HT1080 (cell line): ENCODE measurements around the genes WARS1 and DLK1.

DNA sequence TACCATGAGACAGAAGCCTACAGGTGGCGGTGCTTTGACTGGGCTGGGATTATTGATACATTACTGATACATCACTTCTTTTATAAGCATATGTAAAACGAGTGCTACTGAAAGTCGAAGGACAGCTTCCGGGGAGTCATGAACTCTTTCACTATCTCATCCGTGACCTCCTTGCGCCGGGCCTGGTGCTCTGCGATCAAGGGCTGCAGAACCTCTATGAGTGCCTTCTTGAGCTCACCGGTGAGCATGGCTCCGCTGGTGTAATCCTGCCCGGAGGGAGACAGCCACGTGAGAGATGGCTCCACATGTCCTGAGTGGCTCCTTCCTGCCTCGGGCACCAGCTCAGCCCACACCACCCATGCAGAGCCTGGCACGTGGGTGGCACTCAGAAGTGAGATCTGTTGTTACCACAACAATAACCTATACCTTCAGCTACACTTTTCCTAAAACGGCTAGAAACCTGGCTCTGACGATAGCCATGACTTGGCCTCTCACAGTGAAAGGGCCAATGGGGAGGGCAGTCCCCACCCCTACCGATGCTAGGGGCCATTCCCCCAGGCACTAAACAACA, 11.7 kb downstream of the SLC25A47 start:
RAMPAGE:
- cytosol, long total RNA, result no peak
- long total RNA, result no peak
- nucleus, long total RNA, result no peak

DNA sequence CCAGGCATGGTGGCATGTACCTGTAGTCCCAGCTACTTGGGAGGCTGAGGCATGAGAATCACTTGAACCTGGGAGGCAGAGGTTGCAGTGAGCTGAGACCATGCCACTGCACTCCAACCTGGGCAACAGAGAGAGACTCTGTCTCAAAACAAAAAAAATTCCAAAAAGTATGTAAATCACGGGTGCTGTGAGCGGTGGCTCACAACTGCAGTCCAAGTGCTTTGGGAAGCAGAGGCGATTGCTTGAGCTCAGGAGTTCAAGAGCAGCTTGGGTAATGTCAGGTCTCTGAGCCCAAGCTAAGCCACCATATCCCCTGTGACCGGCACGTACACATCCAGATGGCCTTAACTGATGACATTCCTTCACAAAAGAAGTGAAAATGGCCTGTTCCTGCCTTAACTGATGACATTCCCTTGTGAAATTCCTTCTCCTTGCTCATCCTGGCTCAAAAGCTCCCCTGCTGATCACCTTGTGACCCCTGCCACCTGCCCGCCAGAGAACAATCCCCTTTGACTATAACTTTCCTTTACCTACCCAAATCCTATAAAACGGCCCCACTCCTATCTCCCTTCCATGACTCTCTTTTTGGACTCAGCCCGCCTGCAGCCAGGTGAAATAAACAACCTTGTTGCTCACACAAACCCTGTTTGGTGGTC, 3.4 kb downstream of the WARS1 start:
RAMPAGE:
- cytosol, long total RNA, result no peak
- long total RNA, result no peak
- nucleus, long total RNA, result no peak

RAMPAGE:
- cytosol, long total RNA, result no peak
- long total RNA, result start-site peak on the minus strand at chr14:100375444-100375501, 23 reads
- nucleus, long total RNA, result start-site peak on the minus strand at chr14:100375443-100375630, 130 and 34 reads in 2 replicates
Observed at GRCh38 chr14:100374885-100375887, at the start of gene WARS1. TSS of gene WARS1 (minus strand) at chr14:100375347.

DNA sequence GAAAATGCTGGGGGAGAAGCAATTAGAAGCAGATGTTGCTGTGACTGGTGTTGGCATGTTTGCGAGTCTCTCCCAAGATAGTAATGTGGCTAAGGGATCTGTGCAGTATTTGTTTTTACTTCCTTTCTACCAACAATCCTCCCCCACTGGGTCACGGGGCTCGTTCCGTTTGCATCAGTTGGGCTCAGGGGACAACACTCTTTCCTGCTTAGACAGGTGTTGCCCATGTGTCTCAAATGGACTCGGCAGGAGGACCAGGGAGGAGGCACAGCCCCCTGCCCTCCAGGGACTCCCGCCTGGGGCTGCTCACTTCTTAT, 100.9 kb downstream of the BEGAIN start:
RAMPAGE:
- cytosol, long total RNA, result no peak
- long total RNA, result no peak
- nucleus, long total RNA, result no peak

DNA sequence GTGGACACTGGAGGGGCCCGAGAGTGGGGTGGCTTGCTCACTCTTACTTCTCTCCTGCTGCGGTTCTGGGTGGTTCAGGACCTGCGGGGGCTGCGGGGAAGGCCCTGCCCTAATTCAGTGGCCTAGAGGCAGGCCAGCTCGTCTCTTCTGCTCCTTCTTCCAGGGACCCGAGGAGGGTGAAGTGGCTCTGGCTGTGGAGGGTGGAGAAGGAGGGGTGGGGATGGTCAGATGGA, 87.1 kb downstream of the BEGAIN start:
RAMPAGE:
- cytosol, long total RNA, result no peak
- long total RNA, result no peak
- nucleus, long total RNA, result no peak

DNA sequence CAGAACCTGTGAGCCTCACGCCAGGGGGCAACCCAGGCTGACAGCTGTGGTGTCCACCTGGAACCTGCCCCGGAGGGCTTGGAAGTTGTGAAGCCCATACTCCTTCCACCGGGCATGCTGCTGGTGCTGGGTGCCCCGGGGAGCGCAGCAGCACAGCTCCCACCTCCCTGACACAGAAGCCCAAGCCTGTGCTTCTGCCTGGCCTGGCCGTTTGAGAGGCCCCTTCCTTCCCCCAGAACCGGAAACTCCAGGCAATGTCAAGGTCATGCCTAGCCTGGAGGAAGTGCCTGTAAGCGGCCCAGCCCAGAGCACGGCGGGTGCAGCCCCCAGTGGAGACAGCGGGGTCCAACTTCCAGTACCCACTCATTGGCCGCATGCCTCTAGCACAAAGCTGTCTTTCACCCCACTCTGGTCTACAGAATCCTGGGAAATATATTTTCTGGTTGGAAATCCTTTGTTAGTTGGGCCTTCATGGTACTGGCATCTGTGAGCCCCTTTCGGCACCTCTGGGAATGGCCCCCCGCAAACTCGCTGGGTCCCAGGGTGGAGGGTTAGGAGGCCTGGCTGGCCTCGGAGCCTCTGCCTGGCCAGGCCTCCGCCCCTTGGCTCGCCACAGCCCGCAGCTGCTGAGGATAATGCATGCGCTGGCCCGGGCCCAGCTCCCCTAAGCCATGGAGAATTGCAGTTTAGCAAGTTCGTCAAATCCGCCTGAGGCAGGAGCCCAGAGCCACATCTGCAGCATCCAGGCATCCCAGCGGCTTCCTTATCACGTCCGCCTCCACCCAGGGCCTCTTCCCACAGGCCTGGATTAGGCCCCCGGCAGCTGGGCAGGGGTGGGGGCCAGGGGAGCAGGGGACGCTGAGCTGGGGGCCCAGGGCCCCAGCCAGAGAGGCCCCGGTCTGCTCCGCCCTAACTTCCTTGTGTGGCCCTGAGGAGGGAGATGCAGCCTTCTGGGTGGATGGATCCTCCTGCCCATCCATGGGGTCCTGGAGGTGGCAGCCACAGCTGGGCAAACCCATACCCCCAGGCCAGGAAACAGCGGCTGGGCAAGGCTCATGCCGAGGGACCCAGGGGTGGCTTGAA, 48.9 kb upstream of the DLK1 start:
RAMPAGE:
- cytosol, long total RNA, result no peak
- long total RNA, result no peak
- nucleus, long total RNA, result no peak

DNA sequence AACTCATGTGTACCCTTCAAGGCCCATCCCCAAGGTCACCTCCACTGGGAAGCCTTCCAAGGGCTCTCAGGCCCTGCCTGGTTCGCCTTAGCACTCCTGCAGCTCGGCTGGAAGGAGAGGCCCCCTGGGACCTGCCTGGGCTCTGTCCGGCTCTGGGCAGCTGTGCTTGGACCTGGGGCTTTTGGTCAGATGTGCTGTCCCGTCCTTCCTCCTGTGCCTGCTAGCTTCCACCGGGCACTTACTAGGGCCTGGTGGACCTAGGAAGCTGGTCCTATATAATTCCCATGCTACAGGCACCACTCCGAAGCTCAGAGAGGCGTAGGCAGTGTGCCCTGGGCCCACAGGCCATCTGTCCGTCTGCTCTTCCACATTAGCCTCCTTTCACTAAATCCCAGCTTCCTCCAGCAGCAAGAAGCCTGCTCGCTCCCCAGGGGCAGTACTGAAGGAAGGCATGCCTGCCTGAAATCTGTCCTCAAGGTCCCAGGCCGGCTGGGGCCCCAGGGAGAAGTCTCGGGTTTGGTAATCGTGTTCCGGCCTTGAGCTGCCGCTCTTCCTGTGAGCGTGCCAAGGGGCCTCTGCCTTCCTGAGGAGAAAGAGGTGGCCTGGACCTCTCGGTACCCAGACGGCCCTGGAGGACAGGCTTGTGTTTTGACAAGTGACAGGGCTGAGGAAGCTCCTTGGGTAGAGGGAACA, 15.3 kb upstream of the DLK1 start:
RAMPAGE:
- cytosol, long total RNA, result no peak
- long total RNA, result no peak
- nucleus, long total RNA, result no peak

DNA sequence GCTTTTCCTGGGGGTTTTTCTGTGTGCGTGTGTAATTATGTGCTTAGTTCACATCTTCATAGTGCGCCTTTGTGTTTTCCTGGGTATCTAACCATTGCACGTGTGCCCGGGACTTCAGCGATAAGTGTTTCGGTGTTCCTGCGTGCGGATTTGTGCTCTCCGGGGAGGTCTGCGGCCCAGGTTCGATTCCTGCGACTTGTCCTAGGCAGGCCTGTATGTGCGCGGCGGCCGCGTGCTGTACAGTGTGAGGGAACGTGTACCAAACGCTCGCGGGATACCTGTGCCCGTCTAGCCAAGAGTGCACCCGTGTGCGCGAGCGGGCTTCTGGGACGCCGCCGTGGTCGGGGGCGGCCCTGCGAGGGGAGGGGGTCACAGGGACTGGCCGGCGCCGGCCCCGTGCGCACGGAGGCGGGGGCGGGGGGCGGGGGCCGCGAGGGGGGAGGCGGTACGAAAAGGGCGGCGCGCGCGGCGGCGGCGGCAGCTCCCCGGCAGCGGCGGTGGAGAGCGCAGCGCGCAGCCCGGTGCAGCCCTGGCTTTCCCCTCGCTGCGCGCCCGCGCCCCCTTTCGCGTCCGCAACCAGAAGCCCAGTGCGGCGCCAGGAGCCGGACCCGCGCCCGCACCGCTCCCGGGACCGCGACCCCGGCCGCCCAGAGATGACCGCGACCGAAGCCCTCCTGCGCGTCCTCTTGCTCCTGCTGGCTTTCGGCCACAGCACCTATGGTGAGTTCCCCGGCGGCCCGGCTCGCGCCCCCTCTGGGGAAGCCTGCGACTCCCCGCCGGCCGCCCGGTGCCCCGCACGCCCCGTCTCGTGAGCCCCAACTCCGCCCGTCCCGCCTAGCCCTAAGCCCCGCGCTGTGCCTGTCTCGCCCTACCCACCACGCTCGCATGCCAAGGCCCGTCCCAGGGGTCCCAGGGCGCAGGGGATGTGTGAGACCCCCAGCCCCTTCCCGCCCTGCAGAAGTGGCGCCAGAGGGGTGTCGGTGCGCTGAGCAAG, at the start of gene DLK1:
DLK1 (plus strand) TSS at position 477 of the 994 bp plus-strand sequence.
RAMPAGE:
- cytosol, long total RNA, result no peak
- long total RNA, result no peak
- nucleus, long total RNA, result no peak

RAMPAGE:
- cytosol, long total RNA, result no peak
- long total RNA, result no peak
- nucleus, long total RNA, result no peak
Observed at GRCh38 chr14:100728773-100729582, 2.3 kb downstream of the DLK1 start.

DNA sequence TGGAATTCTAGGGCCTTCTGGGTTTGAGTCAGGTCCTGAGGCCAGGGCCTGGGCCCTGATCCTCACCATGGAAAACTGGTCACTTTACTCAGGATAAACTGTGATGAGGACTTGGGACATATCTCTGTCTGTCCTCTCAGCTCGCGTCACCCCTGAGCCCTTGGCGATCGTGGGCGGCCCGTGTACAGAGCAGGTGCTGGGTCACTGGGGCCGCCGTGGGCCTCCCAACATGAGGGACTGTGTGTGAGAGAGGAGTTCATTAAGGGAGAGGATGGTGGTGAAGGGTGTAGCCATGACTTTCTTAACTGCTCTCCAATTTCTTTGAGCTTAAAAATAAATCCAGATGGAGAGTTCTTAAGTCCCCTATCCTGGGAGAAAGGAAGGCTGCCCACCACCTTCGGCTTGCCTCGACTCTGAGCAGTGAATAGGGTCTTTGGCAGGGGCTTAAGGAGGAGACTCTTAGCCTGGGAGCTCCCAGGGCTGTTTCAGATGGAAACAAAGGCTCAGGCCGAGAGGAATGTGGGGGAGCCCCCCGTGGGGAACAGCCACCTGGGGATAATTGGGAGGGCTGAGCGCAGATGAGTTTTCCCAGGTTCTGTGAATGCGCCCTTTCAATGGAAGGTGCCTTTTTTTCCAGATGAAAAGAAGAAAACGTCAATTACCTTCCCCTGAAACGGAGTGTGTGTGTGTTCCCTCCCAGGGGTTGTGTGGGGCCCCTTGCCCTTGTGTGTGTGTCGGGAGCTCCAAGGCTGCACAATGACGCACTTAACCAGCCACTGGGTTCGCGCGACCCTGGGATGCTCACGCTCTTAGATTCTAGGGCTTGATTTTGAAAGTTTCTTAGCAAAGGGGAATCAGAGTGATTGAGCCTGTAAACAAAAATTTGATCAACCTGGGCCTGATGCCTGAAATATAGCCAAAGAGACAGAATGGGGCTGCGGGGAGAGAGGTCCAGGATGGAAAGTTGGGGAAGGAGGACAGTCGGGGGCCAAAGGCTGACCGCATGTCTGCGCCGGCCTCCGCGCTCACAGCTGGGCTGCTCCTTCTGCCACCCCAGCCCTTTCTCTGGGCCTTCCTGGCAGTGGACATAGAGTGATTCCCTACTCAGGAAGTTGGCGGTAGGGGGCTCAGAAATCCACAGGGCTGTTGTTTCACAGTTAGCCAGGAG, 63.3 kb downstream of the RTL1 start:
RAMPAGE:
- cytosol, long total RNA, result no peak
- long total RNA, result no peak
- nucleus, long total RNA, result no peak

DNA sequence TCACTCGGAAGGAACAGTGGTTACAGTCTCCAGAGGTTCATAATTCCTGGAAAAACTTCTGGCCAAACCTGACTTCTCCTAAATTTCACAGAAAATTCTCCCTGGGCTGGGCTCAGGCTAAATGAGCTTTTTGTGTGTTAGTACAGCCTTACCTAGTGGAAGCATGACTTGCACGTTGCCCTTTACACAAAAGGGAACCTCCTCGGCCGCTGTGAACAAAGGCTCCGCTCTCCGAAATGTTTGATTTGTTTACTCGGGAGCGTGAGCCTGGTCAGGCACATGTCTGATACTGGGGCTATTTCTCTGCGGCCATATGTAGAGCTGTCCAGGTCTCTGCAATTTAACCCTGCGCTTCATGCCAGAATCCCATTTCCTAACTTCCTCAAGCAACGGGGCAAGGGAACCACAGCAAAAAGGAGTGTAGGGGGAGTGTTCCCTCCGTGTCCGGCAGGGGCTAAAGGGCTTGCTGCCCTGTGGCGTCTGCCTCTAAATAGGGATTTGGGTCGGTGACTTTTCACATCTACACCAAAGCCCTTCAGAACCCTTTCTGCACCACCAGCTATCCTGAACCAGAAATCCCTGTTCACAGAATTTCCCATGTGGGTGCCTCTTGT, 3.2 kb downstream of the RTL1 start:
RAMPAGE:
- cytosol, long total RNA, result no peak
- long total RNA, result no peak
- nucleus, long total RNA, result no peak

DNA sequence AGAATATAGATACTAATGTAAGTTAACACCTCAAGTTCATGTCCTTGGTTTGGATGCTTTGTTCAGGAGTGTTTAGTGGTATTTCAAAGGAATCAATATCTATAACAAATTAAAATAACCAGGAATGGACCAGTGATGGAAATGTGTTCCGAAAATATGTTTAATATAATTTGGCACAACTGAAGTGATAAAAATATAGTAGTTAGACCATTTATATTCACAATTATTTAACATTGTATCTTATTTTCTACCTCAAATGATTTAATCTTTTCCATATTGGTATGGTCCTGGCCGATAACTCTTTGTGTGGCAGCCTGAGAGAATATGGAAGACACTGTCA, 32.3 kb upstream of the RTL1 start:
RAMPAGE:
- cytosol, long total RNA, result no peak
- long total RNA, result no peak
- nucleus, long total RNA, result no peak

DNA sequence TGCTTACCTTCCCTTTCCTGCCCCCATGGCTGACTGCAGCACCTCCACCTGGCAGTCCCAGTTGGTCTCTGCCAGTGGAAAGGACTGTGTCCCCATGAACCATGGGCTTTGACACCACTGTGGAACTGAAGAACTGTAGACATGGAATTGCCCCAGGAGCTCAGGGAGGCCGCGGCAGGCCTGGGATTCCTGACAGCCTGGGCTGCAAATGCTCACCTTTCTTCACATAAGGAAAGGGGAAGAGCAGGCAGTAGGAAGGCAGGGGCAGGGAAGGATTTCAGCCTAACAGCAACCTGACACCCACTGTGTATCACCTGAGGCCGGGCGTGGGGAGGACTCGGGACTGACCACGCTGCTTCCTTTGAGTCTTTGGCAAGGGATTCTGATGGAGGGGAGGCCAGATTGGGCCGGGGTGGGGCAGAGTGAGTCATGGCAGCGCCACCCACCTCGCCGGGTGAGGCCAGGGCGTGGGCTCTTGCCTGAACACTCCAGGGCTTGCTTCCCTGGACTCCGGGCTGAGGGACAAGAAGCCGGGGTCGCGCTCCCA, 247.6 kb upstream of the RTL1 start:
RAMPAGE:
- cytosol, long total RNA, result no peak
- long total RNA, result no peak
- nucleus, long total RNA, result no peak

DNA sequence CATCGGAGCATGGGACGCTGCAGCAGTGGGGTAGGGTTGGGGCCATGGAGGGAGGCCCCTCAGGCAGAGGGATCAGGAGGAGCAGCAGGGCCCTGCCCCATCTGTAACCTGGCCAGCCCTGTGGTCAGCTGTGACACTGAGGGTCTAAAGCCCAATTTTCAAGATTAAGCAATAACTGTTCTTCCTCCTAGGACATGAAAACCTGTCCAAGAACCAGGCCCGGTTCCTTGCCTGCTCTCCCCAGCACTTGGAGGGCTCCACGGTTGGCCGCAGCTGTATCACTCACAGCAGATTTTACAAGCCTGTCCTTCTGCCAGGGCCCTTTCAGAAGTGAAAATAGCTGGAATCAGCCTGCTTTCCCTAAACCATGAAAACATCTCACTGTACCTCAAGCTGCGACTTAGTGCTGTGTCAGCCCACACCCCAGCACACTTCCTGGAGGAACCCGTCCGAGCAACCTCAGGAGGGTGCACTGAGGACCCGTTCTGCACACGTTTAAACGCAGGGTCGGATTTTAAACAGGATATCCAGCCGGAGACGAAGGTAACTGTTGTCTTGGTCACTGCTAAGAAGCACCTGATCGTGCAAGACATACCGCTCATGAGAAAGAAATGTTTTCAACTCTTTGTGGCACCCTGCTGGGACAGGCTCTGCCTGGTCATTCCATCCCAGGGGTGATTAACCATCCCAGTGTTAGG, 402.1 kb upstream of the PPP2R5C start:
RAMPAGE:
- cytosol, long total RNA, result no peak
- long total RNA, result no peak
- nucleus, long total RNA, result no peak

DNA sequence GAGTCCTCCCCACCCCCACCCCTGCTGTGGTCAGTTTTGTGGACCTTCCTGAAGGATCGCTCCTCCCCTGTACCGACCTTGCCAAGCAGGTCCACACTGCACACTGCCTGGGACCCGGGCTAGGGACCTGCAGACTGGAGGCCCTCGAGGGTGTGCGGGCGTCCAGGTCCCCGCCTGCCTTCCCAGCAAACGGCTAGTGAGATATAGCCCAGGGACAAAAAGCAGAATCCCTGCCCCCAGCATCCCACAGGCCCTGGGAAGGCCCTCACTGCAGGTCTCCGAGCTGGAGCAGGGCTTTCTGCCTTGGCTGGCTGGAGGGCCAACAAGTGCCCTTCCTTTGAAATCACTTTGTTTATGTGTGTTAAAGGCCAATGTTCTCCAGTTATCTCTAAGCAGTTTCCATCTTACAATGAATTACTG, 397.4 kb upstream of the PPP2R5C start:
RAMPAGE:
- cytosol, long total RNA, result no peak
- long total RNA, result no peak
- nucleus, long total RNA, result no peak

GRCh38 chr14:101475876-101476238, 285.7 kb upstream of the PPP2R5C start:
RAMPAGE:
- cytosol, long total RNA, result no peak
- long total RNA, result no peak
- nucleus, long total RNA, result no peak

GRCh38 chr14:101507033-101507589, 254.4 kb upstream of the PPP2R5C start:
RAMPAGE:
- cytosol, long total RNA, result no peak
- long total RNA, result no peak
- nucleus, long total RNA, result no peak

DNA sequence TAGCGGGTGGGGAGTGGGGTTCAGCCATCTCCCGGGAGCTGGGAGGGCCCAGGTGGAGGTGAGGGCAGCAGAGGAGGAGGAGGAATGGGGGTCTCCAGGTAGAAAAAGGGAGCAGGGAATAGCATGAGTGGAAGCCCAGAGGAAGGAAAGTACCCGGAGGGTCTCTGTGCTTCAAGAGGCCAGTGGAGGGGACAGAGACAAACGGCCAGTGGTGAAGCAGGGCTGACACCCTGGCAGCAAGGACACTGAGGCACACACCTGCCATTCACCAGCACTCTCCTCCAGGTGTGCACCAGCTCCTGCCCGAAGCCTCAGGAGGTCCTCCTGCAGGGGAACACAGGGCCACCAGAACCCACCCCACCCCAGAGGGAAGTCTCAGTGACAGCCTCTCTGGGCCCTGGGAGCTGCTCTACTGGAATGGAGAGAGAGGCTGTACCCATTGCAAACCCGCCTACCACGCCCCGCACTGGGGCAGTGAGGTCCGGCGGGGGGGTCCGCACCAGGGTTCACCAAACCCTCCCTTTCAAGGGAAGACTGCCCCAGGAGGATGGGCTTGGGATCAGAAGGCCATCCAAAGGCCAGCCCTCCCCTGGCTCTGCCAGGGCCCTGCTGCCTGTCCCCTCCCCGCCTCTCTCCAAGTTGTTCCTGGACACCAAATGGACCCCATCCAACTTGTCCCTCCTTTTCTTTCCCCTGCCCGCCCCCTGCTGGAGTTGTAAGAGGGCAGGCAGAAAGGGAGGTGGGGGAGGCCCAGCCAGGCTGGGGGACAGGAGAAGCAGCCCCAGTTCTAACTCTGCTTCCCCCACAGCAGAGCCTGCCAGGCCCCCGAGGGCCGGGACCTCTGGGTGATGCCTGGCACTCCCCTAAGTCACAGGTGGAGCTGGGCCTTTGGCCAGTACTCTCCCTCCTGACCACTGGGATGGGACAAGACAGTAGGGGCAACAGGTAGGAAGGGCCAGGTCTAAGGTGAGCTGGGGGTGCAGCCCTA, 203.7 kb upstream of the PPP2R5C start:
RAMPAGE:
- cytosol, long total RNA, result no peak
- long total RNA, result no peak
- nucleus, long total RNA, result no peak

DNA sequence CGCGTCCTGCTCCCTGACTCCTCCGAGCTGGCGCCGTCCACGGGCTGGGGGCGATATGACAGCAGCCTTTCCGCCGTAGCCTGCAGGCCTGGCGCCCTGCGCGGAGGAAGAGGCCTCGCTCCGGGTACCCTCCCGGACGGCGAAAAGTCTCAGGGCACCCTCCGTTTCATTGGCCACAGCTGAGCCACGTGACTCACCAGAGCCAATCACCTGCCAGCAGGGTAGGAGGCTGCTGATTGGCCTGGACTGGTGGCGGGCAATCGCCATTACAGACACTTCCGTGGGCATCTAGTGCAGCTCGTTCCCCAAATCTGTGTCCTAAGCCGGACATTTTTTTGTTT, 177.0 kb upstream of the PPP2R5C start:
RAMPAGE:
- cytosol, long total RNA, result no peak
- long total RNA, result no peak
- nucleus, long total RNA, result no peak

DNA sequence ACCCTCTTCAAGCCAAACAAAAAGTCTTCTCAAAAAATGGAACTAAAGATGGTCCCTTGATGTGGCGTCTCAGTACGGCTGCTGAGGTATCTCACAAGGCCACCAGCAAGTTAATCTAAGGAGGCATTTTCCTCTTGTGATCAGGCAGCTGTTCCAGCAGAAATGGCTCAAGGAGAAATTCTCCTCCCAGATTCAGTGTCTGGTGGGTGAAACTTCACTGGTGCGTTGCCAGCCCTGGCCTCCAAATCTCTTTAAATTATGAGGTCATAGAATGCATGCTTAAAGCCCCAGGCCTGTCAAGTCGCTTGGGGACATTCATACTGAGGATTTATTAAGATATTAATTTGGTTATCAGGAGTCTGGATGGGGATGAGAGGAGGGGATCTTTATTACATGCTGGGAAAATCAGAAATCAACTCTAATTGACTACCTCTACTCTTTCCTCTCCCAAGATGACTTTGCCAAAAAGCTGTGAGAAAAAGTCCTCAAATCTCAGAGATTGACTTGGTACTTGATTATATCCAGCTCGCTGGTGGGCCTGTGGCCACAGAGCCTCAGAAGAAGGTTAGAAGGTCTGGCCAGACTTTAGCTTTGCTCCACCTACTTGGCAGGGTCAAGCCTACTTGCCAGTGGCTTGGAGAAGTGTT, 73.0 kb downstream of the PPP2R5C start:
RAMPAGE:
- cytosol, long total RNA, result no peak
- long total RNA, result no peak
- nucleus, long total RNA, result no peak